ENCODE measurements around the genes CASP1, GRIA4 and DDX10.

DNA sequence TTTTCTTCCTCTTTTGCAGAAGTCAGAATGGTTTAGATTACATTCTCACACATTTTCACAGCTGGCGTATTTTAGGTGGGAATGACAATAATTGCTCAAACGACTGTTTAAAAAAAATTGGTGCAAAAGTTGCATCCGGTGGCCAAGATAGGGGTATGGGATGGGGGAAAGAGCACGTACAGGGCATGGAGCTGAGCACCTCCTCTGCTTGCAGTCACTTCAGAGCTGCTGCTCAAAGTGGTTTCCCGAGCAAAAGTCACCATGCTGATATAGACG lies 35.3 kb downstream of the MMP13 start:
- PRO-cap: unidirectional peak, plus-strand start at position 156 of the sequence

DNA sequence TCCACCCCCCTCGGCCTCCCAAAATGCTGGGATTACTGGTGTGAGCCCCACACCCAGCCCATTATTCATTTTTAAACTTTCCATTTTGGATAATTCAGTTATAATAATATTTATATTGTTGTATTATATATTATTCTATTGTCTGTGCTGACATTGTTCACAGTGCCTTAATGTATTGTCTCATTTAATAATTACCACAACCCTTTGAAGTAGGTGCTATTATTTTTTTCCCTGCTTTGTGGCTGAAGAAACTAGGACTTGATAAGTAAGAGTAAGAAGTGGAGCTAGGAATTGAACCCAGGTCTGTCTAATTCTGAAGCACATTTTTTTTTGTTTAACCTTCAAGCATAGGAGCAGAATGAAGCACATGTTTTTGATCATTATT lies 62.3 kb downstream of the DYNC2H1 start:
- PRO-cap: no peak

DNA sequence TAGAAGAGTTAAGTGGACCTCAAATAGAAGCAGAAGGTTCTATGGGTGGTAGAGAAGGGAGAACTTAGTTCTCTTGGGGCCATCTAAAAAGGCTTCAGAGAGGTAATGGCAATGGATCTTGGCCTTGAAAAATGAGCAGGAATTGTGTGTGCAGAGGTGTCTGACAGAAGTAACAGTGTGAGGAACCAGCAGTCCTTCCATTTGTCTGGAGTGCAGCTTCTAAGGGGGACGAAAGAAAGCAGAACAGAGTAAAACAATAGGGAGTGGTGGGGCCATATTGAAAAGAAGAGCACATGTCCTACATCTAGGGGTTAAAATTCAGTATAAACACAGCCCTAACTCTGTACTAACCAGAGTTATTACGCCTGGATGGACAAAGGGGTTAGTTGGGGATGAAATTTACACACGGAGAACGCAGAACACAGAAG lies 283.4 kb upstream of the DDI1 start:
- PRO-cap: no peak

- PRO-cap: no peak
These were observed 187.1 kb upstream of the DDI1 start for GRCh38 chr11:103849364-103849771.

- PRO-cap: no peak
These were observed 107.0 kb upstream of the DDI1 start for GRCh38 chr11:103929381-103929916.

- PRO-cap: no peak
These were observed 250.0 kb upstream of the PDGFD start for GRCh38 chr11:104413963-104414271.

DNA sequence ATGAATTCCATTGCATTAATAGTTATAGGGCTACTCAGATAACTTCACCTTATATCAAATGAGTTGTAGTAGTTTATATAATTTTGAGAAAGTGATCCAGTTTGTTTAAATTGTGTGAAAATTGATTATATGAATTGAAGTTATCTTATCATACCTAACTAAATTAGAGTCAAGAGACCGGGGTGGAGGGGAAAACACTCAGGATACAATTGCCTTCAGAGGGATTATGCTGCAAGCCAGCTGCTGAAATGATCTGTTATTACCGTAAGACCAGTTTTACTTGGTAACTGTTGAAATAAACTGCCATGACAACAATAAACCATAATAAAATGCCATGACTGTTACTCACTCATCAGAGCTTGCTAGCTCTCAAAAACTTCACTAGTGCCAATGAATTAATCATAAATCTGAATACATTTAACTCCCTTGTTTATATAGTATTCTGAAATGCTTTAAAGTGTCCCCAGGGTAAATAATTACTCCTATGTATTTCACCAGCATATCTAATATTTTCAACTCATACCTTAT lies 138.3 kb downstream of the CASP4 start:
- PRO-cap: no peak

DNA sequence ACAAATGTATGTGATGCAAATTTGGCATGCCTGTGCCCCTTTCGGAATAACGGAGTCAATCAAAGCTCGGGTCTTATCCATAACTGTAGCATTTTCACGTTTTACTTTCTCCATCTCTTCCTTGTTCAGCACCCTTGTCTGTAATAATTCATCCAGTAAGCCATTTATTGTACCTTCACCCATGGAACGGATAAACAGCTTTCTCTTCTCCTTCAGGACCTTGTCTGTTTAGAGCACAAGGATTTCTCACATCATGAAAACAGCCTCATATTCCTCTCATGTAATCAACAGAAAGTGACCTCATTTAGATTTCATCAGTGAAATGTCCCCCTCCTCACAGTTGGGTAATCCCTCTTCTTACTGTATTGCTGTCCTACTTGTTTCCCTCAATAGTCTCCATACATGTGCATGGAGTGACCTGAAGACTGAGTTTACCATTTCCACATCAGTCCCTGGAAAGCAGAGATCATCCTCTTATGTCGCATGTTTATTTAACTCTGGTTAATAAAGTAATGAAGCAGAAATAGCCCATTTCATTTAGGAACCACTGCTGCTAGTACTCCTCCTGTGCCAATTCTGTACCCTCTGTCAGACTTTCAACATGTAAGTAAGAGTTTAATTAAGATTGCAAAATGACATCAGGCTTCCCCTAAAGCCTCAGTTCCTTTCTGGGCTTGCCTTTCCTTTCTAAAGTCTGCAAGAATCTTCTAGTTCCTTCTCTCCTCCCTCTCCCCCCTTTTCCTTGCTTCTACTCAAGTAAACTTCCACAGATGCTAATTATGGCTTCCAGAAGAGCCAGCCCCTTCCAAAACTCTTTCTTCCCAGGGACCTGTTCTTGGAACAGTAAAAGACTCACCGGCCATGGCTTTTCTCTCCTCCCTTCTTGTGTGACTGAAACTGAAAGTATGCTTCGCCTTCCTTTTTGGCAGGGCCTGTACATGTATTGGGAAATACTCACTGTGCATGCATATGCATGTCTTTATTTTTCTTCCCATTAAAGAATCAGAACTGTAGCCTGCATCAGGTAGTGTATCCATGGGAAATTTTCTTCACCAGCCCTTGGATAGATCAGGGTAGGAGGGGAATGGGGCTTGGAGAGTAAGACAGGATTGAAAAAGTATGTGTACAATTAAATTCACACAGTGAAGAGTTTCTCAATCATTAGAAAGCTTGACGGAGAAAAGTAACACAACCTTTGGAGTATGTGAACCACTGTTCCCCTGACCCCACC lies at the start of gene CASP1:
Gene CASP1, minus strand, starts transcription at position 894 of the 1,231 bp plus-strand sequence.
- PRO-cap: unidirectional peak, minus-strand start at position 670 of the sequence; unidirectional peak, minus-strand start at position 820 of the sequence; unidirectional peak, minus-strand start at position 893 of the sequence; unidirectional peak, minus-strand start at position 924 of the sequence

DNA sequence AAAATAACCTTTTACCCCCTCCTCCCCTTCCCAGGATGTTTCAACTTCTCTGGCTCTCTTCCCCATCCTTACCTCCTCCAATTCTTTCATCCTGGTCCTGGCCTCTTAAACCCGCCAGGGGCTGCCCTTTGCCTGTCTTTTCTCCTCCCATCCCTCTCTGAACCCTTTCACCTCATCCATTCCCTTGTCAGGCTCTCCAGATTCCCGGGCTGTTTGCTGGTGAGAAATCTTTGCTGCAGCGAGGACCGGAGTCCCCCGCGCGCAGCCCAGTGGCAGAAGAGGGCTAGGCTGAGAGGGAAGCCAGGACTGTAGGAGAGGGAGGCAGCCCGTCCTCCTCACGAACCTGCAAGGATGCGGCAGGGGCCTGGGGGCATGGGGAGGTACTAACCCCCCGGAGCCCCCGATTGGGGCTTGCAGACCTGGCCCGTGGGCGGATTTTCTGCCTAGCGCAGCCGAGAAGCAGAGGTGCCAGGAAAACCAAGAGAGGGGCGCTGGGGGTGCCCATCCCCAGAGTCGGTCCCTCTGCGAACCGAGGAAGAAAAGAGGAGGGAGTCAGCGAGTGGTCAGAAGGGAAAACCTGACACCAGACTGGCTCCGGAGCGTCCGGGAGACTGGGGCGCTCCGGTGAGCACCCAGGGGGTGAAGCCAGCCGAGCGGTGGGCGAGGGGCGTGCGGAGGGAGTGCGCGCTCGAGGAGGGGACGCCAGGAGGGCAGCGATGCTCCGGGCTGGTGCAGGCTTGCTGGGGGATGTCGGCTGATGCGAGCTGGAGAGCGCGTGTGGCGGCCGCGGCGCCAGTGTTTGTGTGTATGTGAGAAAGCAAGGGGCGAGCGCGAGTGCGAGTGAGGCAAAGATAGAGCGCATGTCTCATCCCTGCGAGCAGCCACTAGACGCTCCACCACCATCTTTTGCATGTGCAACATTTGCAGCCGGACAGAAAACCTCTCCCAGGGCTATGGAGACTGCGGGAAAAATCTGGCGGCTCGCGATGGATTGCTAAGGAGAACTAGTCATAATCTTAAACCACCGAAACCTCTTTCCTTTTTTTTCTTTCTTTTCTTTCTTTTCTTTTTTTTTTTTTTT lies at the start of gene GRIA4:
Gene GRIA4, plus strand, starts transcription at position 269 of the 1,081 bp plus-strand sequence.
- PRO-cap: no peak

DNA sequence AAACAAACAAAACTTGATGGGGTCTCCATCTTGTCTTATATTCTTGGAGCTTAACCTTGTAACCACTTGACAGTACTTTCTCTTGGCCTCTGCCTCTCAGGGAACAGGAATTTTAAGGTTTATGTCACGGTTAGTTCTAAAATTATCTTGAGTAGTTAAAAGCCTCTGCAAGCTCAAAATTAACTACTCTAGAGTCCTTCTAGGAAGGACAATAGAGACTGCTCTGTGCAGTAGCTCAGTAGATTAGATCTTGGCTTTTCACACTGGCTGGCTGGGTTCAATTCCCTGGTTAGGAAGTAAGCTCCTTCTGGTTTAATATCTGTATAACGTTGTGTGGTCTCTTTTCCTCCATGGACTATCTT lies 109.1 kb downstream of the AASDHPPT start:
- PRO-cap: no peak

DNA sequence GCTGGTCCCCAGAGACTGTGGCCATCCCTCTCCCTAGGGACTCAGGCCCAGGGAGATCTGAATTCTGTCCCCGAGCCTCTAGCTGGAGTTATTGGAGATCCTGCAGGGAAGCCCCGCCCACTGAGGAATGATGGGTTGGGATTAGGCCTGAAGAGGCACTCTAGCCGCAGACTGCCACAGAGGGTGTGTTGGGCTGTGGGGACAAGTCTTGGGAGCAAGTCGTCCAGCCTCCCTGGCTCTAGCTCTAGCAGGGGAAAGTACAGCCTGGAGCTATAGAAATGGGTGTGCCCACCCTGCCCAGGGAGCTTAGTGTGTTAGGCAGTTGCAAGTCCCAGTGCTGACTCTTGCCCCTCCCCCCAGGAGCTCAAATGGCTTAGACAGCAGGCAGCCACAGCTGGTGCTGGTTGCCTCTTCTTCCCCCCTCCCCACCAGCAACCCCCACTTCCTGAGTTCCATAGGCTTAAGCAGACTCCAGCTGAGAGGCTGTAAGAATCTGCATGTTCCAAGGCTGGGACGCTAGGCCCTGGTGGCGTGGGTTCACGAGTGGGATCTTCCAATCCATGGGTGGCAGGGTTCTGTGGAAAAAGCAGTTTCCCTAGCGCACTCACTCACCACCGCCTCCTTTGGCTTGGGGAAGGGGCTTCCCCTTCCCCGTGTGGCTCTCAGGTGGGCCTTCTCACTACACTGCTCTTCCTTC lies 61.2 kb downstream of the GUCY1A2 start:
- PRO-cap: no peak

DNA sequence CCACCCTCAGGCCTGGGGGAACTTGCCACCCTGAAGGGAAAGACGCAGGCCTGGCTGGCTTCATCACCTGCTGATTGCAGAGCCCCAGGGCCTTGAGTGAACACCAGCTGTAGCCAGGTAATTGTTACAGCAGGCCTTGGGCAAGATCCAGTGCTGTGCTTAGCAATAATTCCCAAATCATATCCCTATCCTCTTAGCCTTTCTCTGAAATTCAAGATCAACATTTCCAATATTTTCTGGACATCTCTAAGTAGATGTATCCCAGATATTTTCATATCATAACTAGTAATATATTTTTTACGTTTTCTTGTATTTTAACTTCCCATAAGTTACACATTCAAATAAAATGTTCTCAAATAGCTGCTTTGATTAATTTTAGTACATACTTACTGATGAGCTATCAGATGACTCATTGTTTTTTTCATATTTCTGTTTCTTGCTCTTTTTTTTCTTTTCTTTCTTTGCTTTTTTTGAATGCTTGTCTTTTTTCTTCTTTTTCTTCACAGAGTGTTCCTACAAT lies 3.5 kb downstream of the CWF19L2 start:
- PRO-cap: no peak

DNA sequence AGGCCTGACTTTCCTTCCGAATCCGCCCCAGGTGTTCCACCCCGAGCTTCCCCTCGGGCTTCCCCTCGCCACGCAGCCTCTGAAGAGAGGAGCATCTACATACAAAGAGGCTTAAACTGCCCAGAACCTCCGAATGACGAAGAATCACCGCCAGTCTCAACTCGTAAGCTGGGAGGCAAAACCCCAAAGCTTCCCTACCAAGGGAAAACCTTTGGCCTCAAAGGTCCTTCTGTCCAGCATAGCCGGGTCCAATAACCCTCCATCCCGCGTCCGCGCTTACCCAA lies 276 bp downstream of the NPAT start:
- PRO-cap: no peak

- PRO-cap: no peak
These were observed 16.2 kb downstream of the ATM start for GRCh38 chr11:108238964-108239572.

DNA sequence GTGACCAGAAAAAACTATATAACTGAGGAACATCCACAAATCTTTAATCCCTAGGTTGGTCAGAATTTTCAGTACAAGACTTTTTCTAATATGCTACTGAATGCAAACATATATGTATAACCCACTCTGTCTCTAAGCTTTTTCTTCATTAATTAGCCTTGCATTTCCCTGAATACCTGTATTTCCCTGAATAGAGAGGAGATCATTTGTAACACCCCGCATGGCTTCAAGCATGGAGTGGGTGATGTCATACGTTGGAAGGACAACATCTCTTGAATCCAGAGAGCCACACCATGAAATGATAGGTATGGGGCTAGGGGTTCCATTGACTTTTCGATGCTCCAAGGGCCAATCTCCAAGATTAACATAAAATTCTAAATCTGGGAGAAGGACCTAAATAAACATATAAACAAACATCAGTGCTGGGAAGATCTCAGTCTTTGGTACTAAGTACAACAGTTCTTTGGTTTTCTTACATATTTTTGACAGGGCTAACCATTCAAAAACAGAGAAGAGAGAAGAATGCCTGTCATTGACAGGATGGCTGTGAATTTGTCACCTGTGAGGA lies 14.6 kb upstream of the C11orf65 start:
- PRO-cap: no peak

DNA sequence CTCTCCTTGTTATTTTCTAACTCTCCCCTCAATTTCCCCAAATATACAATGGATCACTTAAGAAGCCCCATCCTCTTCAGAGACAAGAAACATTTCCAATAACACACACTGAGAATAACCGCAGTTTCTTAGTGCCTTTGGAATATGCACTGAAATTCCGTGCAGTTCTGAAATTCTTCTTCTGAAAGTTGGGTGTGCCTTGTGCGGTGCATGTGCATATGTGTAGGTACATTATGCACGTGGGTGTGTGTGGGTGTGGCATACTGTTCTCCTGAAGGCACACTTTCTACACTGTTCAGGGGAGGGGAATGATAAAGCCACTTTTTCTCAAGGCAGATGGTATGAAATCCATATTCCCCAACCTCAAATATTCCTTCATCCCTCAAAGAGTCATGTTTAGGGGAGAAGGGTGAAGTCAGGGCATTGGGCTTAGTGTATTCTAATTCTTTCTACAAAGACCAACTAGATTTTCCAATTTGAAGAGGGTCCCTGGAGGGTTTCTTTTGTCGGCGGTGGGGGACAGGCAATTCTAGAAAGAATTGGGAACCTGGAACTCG lies 1.6 kb downstream of the EXPH5 start:
- PRO-cap: unidirectional peak, plus-strand start at position 291 of the sequence

GRCh38 chr11:108592565-108593197 lies 887 bp downstream of the EXPH5 start:
- PRO-cap: bidirectional peak, plus-strand start at chr11:108593002, minus-strand start at chr11:108592912

GRCh38 chr11:108664625-108665742 lies at the start of gene DDX10:
TSS of gene DDX10 (plus strand) at chr11:108665069.
- PRO-cap: bidirectional peak, plus-strand start at chr11:108665109, minus-strand start at chr11:108664920

DNA sequence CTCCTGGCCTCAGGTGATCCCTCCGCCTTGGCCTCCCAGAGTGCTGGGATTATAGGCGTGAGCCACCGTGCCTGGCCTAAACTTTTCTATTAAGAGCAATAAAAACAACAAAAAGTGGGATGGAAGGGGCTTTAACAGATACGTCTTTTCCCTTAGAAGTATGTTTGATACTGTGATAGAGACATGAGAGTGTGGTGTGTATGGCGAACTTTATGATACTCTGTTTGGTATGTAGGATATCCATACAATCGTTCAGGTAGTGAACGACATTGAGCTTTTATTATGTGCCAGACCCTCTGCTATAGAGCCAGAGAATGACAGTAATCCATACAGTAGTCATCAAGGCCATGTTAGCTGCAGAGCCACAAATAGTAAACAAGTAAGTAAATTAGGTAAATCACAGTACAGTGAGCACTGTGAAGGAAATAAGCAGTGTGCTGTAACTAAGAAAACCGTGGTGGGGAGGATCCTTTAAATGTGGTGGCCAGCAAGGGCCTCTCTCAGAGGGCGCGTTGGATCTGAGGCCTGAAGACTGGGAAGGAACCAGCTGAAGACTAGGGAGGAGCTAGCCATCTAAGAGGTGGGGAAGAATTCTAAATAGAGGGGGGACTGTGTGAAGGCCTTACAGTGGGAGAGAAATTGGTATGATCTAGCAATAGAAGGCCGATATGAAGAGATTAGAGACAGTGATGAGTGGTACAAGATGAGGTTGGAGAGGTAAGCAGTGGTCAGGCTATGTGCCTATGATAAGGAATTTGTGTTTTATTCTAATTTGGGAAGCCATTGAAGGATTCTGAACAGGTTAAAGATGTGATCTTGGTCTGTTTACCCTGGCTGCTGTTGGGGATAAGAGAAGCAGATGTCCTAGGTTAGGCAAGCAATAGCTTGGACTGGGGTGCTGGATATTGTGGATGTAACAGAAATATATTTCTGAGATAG lies 141.6 kb downstream of the DDX10 start:
- PRO-cap: no peak

DNA sequence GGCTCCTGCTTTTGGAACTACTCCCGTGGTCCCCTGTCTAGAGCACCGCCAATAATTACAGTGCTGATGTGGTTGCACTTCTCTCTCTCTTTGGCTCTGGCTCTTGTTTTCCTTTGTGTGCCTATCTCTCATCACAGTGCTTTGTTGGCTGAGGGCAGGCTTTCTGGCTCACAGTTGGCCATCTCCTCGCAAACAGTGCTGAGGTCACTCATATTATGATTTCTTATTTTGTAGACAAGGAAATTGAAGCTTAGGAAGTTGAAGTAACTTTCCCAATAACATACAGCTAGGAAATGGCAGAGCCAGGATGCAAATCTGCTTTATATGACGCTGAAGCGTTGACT lies 192.5 kb downstream of the DDX10 start:
- PRO-cap: no peak